Heart (tissue), 3 donors: ENCODE data around the genes GPC1, DUSP28, AQP12A and AGXT.

- RAMPAGE, long total RNA, 2 experiments = no peak in any of the 2 experiments
Measured at GRCh38 chr2:239399927-239400348, 882 bp downstream of the HDAC4 start.

- RAMPAGE, long total RNA, 2 experiments = no peak in any of the 2 experiments
Measured at GRCh38 chr2:239482904-239483208, 82.0 kb upstream of the HDAC4 start.

GRCh38 chr2:239684513-239685017 is 283.7 kb upstream of the HDAC4 start:
- RAMPAGE, long total RNA, 2 experiments = no peak in any of the 2 experiments

DNA sequence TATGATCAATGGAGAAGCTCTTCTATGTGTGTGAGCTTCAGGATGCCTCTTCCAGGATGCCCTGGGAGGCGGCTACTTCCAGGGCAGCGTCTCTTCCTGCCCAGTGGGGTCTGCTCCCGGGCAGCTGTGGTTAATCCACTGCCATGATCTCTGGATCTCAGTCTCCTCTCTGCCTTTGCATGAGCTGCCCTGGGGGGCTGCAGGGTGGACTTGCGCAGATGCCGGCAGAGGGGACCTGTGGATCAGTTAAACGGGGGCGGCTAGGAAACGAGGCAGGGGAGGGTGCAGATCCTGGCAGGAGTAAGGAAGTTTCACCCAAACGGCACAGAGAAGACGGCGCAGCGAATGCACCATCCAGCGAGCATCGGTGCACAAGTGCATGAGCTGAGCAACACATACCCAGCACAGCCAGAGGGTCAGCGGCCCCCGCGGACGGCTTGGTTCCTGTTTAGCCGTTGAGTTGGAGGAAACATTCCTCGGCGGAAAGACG is 86.6 kb downstream of the NDUFA10 start:
- RAMPAGE, long total RNA, 2 experiments = no peak in any of the 2 experiments

DNA sequence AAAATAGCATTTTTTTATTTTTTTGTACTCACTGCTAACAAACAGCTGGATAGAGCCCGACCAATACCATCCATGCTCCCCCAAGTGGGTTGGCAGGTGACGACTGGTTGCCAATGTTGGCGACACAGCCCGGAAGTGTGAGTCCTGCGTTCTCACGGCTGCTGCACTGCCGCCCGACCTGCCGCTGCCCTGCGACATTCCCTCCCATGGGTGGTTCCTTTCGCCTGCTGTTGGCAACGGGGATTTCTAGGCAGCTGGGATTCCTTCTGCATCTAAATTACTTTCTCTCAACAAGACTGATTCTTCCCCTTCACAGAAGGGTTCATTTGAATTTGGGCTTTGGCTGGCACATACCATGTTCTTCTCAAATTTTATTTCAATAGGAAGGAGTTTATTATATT is 70.4 kb downstream of the NDUFA10 start:
- RAMPAGE, long total RNA, 2 experiments = no peak in any of the 2 experiments

DNA sequence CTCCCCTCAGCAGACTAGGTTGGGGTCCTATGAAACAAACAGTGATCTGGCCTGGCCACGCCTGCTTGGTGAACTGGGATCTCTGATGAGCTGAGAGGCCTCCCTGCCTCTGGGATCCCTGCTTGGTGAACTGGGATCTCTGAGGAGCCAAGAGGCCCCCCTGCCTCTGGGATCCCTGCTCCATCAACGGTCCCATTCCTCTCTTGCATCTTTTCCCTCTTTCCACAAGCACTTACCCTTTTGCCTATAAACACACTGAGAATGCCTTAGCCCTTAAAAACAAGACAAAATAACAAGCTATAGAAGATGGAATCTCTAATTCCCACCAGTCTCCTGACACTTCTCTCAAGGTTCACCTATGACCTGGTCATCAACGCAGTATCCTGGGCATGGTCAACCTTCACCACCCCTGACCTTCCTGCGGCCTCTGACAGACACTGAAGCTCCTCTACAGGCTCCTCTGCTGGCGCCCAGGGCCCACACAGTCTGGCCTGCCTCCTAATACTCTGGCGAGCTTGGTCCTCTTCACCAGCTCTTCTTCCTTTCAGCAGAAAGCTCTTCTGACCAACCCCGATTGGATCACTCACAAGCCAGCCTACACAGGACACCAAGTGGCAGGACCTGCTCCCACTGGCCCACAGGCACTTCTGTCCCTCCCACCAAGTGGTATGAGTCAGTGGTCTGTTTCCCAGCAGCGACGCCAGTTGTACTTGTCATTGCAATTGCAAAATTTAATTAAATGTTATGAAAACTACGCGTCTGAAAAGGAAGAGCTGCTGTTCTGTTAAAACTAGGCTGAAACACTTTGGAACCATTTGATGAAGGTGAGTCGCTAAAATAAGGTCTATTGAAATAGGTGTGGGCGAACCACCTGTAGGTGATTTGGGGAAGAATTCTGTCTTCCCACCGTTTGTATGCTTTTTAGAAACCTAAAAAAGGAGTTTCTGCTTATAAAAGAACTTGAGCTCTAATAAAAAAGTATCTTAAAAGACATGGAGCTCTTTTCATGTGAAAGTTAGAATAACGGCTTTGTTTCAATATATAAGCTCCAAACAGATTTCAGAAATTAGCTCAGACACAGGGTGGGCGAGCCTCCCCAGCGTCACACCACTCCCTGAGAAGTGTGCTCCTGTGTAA is 46.8 kb downstream of the NDUFA10 start:
- RAMPAGE, long total RNA, 2 experiments = no peak in any of the 2 experiments

DNA sequence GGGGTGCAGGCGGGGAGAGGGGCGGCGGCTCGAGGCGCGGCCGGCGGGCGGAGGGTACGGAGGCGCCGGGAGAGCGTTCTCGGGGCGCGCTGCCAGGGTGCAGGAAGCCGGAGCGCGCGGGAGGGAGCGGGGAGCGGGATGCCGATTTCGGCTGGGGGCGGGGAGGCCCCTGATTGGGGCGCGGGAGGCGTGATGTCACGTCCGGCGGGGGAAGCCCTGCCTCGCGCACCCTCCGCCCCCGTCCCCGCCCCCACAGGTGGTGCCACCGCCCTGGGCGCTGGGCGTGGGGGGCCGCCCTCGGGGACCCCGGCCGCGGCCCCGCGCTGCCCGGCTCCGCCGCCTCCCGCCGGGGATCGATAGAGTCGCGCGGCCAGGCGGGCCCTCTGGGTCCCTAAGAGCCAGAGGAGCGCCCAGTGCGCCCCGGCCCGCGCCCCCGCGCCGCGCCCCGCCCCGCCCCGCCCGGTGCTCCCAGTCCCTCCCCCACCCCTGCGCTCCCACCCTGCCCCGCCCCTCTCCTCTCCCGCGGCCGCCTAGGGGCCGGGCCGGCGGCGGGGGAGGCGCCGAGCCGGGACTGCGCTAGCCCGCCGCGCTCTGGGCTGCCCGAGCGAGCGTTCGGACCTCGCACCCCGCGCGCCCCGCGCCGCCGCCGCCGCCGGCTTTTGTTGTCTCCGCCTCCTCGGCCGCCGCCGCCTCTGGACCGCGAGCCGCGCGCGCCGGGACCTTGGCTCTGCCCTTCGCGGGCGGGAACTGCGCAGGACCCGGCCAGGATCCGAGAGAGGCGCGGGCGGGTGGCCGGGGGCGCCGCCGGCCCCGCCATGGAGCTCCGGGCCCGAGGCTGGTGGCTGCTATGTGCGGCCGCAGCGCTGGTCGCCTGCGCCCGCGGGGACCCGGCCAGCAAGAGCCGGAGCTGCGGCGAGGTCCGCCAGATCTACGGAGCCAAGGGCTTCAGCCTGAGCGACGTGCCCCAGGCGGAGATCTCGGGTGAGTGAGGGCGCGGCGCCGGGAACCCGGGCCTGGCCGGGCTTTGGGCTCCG is at the start of gene GPC1:
Gene GPC1, plus strand, starts transcription at position 560 of the 1,034 bp plus-strand sequence.
- RAMPAGE, long total RNA, 2 experiments = no peak in any of the 2 experiments

GRCh38 chr2:240464623-240465159 is 29.2 kb downstream of the GPC1 start:
- RAMPAGE, long total RNA, 2 experiments = no peak in any of the 2 experiments

GRCh38 chr2:240465338-240466598 is 30.3 kb downstream of the GPC1 start:
- RAMPAGE, long total RNA, 2 experiments = no peak in any of the 2 experiments

DNA sequence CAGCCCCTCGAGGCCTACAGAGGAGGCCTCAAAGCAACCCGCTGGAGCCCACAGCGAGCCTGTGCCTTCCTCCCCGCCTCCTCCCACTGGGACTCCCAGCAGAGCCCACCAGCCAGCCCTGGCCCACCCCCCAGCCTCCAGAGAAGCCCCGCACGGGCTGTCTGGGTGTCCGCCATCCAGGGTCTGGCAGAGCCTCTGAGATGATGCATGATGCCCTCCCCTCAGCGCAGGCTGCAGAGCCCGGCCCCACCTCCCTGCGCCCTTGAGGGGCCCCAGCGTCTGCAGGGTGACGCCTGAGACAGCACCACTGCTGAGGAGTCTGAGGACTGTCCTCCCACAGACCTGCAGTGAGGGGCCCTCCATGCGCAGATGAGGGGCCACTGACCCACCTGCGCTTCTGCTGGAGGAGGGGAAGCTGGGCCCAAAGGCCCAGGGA is 31.2 kb downstream of the GPC1 start:
- RAMPAGE, long total RNA, 2 experiments = no peak in any of the 2 experiments

GRCh38 chr2:240560061-240561140 is at the start of gene DUSP28:
TSS of gene DUSP28 (plus strand) at chr2:240560357.
- RAMPAGE, long total RNA, 2 experiments = no peak in any of the 2 experiments

DNA sequence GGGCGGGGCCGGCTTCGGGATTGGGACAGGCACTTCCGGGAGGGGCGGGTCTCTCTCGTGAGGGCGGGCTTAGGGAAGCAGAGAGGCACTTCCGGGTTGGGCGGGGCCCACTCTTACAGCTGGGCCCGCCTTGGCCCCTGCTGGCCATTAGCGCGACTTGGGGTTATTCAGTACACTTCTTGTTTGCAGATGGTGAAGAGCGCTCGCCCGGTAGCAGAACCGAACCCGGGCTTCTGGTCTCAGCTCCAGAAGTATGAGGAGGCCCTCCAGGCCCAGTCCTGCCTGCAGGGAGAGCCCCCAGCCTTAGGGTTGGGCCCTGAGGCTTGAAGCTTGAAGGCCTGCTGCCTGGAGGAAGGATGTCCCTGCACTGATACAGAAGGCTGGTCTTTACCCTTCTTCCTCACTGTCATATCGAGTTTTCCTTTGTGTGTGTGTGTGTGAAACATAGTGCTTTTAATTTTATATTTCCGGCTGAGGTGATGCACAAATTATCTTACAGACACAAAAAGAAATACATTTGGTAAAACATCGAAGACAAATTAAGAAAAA is 1.1 kb downstream of the DUSP28 start:
- RAMPAGE, long total RNA, 2 experiments = no peak in any of the 2 experiments

DNA sequence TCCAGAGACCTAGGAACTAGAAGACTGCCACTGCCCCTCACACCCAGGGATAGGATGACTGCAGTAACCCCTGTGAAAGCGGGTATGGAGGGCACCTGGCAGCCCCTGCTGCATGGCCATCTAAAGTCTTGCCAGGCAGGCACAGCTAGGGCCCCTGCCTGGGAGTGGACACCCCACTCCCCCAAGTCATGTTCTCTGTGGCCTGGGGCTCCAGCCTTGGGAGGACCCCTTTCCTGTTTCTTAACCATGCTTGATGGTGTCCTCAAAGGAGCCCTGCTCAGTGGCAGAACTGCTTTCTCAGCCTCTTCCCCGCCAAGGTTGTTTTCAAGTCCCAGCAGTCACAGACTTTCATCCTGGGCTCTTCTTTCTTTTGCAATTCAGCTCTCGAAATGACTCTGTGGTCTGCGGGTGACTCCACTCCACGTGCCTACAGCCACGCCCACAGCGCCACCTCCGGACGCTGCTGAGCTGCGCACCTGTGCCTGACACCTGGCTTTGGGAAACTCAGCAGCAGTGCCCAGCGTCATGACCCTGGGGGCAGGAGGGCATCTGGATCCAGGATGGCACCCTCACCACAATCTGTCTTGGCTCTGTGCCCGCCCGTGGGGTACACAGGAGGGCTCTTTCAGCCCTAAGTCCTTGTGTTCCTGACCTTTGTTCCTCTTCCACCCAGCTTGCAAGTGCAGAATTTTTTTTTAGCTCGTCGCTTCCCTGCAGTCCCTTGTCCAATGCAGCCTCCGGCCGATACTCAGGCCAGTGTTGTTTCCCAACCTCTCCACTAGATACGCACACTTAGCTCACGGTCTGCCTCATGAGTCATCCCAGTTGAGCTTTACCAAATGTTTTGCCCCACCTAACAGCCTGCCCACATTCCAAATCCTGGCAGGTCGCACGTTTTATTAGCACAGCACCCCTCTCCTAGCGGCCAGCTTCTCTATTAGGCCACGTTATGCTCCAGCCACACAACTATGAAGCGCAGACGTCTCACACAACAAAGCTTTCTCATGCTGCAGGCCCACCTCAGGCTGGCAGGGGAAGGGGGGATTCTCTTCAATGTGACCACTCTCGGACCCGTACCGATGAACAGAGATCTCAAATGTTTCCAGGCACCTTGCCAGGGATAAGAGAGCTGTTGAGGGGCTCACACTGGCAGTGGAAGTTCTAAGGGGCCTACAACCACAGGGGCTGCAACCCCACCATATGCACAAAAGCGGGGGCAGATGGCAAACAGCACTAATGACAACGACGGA is 6.6 kb upstream of the CAPN10 start:
- RAMPAGE, long total RNA, 2 experiments = no peak in any of the 2 experiments

- RAMPAGE, long total RNA, 2 experiments = no peak in any of the 2 experiments
Measured at GRCh38 chr2:240619448-240620197, 5.7 kb upstream of the GPR35 start.

DNA sequence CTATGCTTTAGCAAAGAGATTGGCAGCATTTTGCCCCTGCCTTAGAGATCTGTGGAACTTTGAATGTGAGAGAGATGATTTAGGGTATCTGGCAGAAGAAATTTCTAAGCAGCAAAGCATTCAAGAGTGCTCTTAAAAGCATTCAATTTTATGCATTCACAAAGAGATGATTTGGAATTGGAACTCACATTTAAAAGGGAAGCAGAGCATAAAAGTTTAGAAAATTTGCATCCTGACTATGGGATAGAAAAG is 8.1 kb downstream of the GPR35 start:
- RAMPAGE, long total RNA, 2 experiments = no peak in any of the 2 experiments

DNA sequence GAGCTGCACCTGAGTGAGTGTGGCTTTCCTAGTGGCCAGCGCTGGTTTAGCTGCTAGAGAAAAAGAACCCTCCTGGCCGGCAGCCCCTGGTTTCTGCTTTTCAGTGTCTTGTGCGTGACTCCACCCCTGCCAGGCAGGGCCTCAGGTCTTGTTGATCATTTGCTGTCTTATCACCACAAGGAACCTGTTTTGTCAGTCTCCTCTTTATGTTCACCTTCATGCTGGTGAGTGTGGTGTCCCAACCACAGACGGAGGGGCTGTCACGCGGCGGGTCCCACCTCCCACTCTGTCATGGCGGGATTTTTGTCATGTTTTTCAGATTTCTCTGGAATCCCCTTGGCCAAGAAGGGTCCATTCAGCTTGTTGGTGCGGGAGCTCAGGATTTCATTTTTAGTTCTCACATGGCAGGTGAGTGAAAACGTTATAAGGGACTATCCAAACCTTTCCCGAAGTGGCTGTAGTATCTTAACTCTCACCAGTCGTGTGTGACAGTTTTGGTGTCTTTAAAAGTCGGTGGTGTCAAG is 3.5 kb upstream of the AQP12B start:
- RAMPAGE, long total RNA, 2 experiments = no peak in any of the 2 experiments

DNA sequence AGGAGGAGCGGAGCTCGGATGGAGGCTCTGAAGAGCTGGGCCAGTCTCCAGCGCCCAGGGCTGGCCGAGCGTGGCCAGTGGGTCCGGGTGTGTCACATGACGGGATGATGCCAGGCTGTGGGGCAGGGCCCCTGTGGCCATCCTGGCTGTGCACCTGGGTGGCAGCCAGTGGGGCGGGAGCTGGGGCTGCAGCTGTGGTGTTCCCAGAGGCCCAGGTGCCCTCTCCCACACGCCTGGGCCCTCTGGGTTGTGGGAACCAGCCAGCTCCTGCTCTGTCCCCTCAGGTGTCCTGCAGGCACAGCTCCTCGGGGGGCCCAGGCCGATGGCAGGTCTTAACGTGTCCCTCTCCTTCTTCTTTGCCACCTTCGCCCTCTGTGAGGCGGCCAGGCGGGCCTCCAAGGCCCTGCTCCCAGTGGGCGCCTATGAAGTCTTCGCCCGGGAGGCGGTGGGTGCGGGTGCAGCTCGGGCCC is at the start of gene AQP12A:
Gene AQP12A, plus strand, starts transcription at position 275 of the 470 bp plus-strand sequence.
- RAMPAGE, long total RNA, 2 experiments = no peak in any of the 2 experiments

DNA sequence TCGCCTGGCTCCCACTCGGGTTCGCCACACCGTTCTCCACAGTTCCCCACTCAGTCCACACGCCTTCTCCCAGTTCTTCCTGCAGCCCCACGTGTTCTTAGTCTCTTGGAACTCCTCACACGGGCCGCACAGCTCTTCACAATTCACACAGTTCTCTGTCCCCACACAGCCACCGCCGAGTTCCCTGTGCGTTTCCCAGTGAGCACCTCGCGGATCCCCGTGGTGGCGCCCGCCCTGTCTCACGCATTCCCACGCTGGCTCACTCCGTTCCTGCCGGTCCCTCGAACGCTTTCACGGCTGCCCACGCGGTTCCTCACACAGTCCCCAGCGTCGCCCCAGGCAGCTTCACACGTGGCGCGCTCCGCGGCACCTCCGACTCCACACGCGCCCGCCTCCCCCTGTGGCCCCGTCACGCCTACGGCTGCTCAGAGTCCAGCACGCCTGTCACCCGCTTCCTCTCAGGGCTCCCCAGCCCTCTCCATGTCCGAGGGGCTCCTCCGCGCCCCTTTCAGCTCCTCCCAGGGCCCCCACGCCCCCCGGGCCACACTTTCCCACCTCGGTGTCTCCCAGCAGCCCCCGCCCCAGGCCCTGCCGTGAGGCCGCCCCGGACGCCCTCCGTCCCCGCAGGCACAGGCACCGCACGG is 38.1 kb downstream of the KIF1A start:
- RAMPAGE, long total RNA, 2 experiments = no peak in any of the 2 experiments

GRCh38 chr2:240818346-240819532 is 1.3 kb downstream of the KIF1A start:
- RAMPAGE, long total RNA, 2 experiments = no peak in any of the 2 experiments

GRCh38 chr2:240868218-240869243 is at the start of gene AGXT:
TSS of gene AGXT (plus strand) at chr2:240868824.
- RAMPAGE, long total RNA, 2 experiments = start-site peak on the plus strand in 1 of 2 experiments, at chr2:240868824-240868835 at its widest, 7 reads per replicate